ENCODE results near the genes BLOC1S5 and TFAP2A.

GRCh38 chr6:7392758-7393361 is 3.3 kb downstream of the RIOK1 start:
- PRO-cap, 3 experiments, result no peak in any of the 3 experiments

GRCh38 chr6:7412759-7413152 is 23.1 kb downstream of the RIOK1 start:
- PRO-cap, 3 experiments, result no peak in any of the 3 experiments

GRCh38 chr6:7528665-7529076 is 12.8 kb upstream of the DSP start:
- PRO-cap, 3 experiments, result no peak in any of the 3 experiments

DNA sequence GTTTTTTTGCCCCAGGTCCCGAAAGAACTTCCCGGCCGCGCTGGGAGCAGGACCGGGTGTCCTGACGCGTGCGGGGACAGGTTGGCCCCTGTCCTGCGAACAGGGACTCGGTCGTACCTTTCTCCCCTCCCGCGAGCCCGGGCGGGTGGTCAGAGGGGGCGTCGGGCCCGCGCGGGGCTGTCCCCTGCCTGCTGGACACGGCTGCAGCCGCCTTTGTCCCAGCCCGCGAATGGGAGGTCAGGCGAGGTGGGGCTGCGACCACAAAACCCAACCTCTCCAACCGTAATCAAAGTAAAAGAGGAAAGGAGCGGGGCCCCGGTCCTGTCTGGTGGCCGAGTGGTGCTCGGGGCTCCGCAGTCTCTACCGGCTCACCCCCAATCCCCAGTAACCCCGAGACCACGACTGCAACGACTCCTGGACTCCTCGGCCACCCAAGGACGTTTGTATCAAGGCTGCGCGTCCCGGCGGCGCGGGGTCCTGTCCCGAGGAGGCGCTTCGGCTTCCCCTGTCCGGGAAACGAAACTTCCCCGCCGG is 783 bp downstream of the DSP start:
- PRO-cap, 3 experiments, result peak in 3 of 3 experiments; most common plus-strand start position 289 of the sequence (in 2); most common minus-strand start position 231 of the sequence (in 3)

- PRO-cap, 3 experiments, result no peak in any of the 3 experiments
These were observed 38.5 kb downstream of the SNRNP48 start for GRCh38 chr6:7628628-7628849.

GRCh38 chr6:7642672-7643136 is 52.7 kb downstream of the SNRNP48 start:
- PRO-cap, 3 experiments, result no peak in any of the 3 experiments

DNA sequence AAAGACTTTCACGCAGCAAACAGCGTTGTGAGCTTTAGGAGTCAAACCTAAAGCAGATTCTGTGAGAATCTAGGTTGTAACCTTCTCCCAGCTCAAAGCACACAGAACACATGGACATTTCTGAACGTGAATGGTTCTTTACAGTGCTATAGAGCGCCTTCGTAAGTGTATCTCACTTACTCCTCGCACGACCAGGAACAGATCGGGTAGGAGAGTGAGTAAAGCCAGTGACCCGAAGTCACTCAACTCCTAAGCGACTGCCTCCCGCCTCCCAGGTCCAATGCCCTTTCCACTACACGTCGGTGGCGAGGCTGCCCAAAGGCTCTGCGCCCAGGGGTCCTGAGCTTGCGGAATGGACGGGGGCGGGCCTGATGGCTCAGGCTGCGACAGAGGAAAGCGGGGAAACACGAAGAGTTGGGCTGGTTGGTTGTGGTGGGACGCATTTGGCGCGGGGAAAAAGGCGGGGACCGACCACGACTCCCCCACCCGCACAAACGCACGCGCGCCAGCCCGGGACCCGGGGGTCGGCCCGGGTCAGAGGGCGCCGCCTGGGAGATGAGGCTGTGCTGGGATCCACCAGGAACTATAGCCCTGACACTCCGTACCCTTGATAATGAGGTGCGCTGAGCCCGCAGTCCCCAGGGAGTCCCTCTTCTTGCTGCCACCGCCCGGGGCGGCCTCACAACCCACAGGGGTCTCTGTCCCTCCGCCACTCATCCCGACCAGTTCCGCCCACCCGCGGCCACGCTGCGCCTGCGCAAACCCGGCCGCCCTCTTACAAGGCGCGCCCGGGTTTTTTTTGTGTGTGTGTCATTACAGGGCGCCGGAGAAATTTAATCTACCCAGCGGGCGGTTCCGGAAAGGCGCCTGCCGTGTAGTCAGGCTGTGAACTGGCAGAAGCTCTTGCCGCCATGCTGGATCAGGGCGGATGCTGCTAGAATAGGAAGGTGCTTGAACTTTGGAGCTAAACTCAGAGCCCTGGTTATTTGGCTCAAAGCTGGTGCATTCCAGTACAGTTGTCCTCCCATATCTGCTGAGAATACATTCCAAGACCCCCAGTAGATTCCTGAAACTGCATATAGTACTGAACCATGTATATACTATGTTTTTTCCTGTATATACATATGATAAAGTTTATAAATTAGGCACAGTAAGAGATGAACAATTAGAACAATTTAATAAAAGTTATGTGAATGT is at the start of gene BLOC1S5:
BLOC1S5 (minus strand) TSS at position 730 of the 1,197 bp plus-strand sequence.
- PRO-cap, 3 experiments, result peak in 3 of 3 experiments; most common plus-strand start position 917 of the sequence (in 2); most common minus-strand start position 751 of the sequence (in 2)

- PRO-cap, 3 experiments, result no peak in any of the 3 experiments
These were observed 220.1 kb upstream of the SLC35B3 start for GRCh38 chr6:8655211-8656082.

DNA sequence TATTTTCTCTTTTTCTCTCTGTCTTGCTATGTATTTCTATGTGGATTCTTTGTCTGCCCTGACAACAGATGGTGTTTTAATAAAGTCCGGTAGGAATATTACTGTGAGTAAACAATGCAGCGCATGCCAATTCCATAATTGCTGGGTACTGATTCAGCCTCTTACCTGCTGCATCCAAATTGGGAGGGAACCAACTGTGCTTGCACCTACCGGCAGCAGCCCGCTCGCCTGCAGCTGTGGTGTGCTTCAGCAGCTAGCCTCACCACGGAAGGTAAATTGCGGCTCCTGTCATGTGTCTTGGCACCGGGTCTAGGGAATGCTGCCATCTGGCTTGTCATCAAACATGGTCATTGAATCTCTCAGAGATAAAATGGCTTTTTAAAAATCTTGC is 704.8 kb upstream of the SLC35B3 start:
- PRO-cap, 3 experiments, result peak in 2 of 3 experiments; most common minus-strand start position 236 of the sequence (in 1)

DNA sequence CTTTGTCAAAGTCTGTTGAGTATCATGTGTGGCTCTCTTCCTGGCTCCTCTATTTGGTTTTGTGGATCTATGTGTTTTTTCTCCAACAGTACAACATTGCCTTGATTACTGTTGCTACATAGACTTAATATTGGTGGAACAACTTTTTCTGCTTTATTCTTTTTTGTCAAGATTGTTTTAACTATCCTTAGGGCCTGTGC is 950.0 kb upstream of the SLC35B3 start:
- PRO-cap, 3 experiments, result peak in 1 of 3 experiments; most common minus-strand start position 51 of the sequence (in 1)

GRCh38 chr6:10163029-10164050 is 251.5 kb downstream of the TFAP2A start:
- PRO-cap, 3 experiments, result peak in 3 of 3 experiments; most common plus-strand start chr6:10163401 (in 2); most common minus-strand start chr6:10163289 (in 1)

GRCh38 chr6:10355585-10355718 is 59.4 kb downstream of the TFAP2A start:
- PRO-cap, 3 experiments, result no peak in any of the 3 experiments

- PRO-cap, 3 experiments, result peak in 1 of 3 experiments; most common minus-strand start chr6:10398690 (in 1)
These were observed 16.3 kb downstream of the TFAP2A start for GRCh38 chr6:10398486-10398963.

GRCh38 chr6:10411398-10411912 is 3.4 kb downstream of the TFAP2A start:
- PRO-cap, 3 experiments, result no peak in any of the 3 experiments

DNA sequence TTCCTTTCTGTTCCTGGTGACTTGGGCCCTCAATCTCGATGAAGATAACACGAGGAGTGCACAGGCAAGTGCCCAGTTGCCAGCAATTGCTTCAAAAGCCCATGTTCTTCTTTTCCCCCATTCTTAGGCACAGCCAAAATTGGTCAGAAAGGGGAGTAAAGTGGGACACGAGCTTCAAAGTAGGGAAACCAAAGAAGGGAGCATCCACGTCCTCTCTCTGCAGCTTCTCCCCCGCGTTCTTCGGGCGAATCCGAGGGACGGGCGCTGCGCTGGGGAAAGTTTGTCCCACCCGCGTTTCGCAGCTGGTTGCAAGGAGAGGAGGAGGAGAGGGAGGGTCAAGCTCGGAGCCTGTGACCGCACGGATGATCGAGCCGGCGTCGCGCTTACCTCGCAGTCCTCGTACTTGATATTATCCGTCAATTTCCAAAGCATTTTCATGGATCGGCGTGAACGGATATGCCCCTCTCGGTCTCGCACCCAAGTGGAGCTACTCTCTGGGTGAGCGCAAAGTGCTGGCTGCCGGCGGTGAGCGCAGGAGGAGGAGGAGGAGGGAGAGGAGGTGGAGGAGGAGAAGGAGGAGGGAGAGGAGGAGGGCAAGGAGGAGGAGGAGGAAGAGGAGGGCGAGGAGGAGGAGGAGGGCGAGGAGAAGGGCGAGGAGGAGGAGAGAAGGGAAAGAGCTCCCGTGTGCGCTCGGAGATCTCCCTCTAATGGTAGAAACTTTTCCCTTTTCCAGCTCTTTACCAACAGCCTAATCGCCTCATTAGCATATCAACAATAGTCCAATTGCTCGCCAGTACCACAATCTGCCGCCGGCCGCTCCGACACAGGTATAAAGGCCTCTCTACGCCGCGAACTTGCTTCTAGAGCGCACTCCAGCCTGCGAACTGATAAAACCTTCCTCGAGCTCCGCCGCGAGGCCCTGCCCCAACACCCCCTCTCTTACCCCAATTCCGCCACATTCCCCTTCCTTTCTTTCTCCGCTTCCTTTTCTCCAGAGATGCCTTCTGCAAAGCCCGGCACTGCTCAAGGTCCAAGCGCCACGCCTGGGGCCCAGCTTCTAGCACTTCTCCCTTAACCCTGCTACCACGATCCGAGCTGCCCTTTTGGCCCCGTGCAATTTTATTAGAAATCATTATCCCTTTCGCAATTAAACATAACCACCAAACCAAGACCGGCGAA is at the start of gene TFAP2A:
TFAP2A (minus strand) TSS at position 521 of the 1,179 bp plus-strand sequence.
- PRO-cap, 3 experiments, result peak in 3 of 3 experiments; most common plus-strand start position 863 of the sequence (in 2); most common minus-strand start position 709 of the sequence (in 2)

DNA sequence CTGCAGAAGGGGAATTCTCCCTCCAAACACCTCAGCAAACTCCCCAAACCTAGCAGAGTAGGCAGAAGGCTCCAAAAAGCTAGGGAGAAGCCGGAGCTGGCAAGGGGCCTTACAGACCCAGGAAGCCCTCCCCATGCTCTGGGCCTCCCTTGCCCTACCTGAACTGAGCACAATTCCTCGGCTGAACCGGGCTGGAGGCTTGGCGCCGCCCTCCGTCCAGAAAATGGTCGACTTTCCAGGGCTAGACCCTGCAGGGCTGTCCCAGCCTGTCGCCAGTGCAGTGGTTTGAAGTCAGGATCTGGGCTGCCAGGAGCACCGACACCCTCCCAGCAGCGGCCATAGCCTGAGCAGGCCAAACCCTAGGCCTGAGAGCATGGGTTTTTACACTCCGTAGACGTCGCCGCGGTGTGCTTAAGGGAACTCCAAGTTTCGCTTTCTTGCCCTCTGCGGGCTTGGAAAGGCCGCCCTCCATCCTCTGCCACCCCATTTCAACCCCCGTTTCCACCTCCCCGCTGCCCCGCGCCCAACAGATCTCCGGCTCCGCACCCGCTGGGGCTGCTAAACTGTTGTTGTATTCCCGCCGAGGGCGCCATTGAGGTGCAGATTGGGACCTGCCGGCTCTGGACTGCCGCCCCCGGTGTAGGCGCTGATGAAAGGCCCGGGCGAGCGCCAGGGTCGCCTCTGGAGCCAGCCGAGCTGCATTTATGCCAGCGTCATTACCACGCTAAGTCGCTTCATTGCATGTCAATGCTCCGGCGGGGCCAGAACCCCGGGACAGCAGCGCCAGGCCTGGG is 2.1 kb upstream of the TFAP2A start:
- PRO-cap, 3 experiments, result peak in 2 of 3 experiments; most common plus-strand start position 275 of the sequence (in 2); most common minus-strand start position 156 of the sequence (in 1)

DNA sequence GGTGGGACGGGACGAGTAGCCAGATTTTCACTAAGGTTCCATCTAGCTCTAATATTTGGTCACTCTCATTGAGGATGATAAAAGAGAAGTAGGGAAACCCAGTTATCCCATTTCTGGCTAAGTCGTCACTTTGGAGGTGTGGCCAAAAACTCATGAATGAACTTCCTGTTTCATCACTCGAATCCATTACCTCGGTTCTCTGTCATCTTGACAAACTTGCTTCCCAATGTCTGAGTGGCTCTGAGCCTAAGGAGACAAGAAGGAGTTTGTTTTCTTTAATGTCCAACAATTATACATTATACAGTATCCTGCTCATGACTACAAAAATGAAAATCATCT is 15.2 kb upstream of the TFAP2A start:
- PRO-cap, 3 experiments, result no peak in any of the 3 experiments

- PRO-cap, 3 experiments, result no peak in any of the 3 experiments
These were observed 35.3 kb upstream of the GCNT2 start for GRCh38 chr6:10485775-10486240.

GRCh38 chr6:10511401-10512017 is 9.6 kb upstream of the GCNT2 start:
- PRO-cap, 3 experiments, result no peak in any of the 3 experiments

DNA sequence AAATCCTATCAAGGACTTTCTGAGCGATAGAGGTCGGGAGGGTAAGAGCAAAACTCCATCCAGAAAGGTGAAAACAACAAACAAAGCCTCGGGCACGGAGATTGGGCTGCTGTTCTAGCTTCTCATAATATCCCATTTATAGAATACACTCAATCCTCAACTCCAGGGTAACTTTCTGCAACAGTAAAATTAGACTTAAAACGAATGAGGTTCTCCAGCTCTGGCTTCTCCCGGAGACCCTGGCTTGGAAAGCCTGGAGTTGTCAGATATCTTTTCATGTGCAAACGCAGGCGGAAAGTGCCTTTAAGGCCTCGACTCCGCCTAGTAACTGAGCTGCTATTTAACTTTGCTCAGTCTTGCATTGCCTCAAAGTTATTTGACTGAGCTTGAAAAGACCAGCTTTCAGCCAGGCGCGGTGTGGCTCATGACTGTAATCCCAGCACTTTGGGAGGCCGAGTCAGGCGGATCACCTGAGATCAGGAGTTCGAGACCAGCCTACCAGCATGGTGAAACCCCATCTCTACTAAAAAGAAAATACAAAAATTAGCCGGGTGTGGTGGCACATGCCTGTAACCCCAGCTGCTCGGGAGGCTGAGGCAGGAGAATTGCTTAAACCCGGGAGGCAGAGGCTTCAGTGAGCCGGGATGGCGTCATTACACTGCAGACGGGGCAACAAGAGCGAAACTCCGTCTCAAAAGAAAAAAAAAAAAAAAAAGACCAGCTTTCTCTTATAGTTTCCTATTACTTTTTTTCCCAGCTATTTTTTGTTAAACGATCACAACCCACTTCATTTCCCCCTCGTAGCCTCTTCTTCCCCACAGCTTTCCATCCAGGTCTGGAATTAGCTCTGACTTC is 1.8 kb downstream of the GCNT2 start:
- PRO-cap, 3 experiments, result no peak in any of the 3 experiments